Occipital lobe (tissue), 2 donors: ENCODE measurements around a stretch of chr21.

- RAMPAGE, long total RNA, result no peak
Observed at GRCh38 chr21:36155976-36156726, 473 bp upstream of the DOP1B start.

GRCh38 chr21:36359884-36360409 is 25.2 kb upstream of the CHAF1B start:
- RAMPAGE, long total RNA, result no peak

GRCh38 chr21:36428395-36429132 is 43.4 kb downstream of the CHAF1B start:
- RAMPAGE, long total RNA, result no peak

DNA sequence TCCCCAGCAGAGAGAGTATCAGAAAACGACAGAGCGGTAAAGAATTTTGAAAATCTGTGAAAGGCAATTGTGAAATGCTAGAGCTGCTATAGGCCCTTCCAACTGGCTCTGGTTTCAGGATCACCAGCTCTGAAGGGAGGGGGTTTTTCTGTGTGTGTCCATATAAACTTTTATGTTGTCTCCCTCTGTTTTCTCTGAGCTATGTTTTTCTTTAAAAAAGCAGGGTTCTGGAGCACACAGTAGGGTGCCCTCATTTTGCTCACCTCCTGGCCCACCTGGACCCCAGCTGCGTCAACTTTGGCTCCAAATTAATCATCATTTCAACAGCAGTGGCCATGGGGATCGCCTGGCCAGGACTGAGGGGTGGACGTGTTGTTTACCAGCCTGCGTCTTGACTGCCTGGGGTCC is 12.9 kb downstream of the CLDN14 start:
- RAMPAGE, long total RNA, result no peak

DNA sequence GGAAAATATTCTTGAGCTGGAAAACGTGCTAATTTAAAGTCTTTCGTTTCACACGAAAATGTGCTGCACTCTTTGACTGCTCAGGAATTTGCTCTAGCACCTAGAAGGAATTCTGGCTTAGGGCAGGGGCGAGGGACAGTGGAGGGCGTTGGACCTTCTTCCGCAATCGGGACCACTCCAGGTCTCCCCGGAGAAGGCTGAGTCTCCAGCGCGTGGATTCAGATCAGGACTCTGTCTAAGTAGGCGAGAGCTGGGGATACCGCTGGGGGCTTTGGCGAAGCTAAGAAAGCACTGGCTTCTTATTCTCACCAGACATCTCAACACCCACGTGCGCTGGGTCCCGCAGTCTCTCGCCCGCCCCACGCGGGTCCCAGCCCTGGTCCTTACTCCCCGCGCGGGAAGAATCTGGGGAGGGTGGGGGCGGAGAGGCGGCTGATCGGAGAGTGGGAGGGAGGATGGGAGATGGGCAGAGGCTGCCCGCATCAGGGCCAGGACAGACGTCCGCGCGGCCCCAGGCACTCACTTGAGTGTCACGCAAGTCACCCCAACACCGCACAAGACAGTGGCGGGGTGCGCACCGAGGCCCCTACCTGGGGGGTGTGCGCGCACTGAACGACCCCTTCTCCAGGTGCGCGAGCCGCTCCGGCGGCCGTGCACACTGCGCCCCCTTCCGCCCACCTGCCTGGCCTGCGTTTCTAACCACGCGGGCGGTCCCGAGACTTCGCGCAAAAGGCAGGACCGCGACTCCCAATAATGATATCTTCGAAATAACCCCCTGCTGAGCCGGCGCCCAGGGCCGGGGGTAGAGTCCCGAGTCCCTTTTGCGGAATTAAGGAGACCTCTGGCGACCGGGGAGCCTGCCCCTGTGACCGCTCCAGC is 6.1 kb upstream of the SIM2 start:
- RAMPAGE, long total RNA, result no peak

- RAMPAGE, long total RNA, result no peak
Observed at GRCh38 chr21:36835305-36835824, 131.1 kb downstream of the HLCS start.

- RAMPAGE, long total RNA, result no peak
Observed at GRCh38 chr21:37009768-37010477, 3.4 kb downstream of the RIPPLY3 start.

DNA sequence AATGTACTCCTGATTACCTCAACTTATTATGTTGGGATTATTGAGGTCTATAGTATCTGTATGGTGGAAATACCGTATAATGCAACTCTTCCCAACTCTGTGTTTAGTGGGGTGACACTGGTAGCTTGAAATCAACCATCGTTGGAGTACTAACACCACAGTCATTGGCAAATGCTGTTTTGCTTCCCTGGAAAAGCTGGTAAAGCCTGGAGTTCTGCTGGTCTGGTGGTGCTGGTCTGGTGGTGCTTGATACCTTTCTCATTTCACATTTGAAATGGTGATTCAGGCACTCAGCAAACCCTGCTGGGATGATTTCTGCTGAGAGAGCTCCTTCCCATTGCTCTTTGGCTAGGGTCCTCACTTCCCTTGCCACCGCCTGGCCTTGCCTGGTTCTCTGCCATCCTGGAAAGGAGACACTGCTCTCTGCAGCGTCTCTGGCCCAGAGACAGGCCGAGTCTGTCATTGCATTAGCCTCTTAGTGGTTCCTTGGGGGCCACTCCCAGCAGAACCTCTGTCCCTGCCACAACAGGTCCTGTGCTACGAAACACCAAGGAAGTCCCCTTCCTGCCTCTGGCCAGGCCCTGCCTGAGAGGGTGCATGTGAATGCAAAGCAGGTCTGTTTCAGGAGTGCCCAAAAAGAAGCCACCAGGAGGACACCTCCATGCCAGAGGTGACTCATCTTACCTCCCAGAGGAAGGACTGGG is 59.9 kb downstream of the VPS26C start:
- RAMPAGE, long total RNA, result no peak

- RAMPAGE, long total RNA, result no peak
Observed at GRCh38 chr21:37207826-37208642, 59.1 kb downstream of the VPS26C start.

- RAMPAGE, long total RNA, result no peak
Observed at GRCh38 chr21:37243293-37243545, 23.9 kb downstream of the VPS26C start.

DNA sequence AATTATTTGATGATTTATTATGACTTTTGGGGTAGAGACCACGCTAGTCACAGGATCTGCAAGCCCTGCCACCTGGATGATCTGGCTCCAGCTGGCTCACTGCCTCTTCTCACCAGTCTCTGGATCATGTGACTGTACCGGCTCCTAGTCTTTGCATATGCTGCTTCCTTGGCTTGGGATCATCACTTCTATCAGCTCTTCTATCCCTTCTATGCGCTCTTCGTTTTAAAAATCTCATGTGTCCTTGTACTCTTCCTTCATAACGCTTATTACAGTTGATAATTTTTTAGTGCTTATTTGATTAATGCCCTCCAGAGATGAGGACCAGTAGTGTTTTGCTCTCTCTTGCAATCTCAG is 14.2 kb downstream of the DYRK1A start:
- RAMPAGE, long total RNA, result no peak

GRCh38 chr21:37444839-37445713 is 78.5 kb downstream of the DYRK1A start:
- RAMPAGE, long total RNA, result no peak

- RAMPAGE, long total RNA, result no peak
Observed at GRCh38 chr21:37458525-37459441, 92.2 kb downstream of the DYRK1A start.

DNA sequence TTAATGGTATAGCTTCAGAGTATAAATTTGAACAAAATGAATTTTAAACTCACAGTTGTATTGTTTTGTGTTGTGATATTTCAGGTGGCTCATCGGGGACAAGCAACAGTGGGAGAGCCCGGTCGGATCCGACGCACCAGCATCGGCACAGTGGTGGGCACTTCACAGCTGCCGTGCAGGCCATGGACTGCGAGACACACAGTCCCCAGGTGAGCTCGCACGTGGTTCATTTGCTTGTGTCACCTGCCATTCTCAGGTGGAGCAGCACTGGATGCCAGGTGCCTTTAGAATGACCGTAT is 139.4 kb downstream of the DYRK1A start:
- RAMPAGE, long total RNA, result no peak

GRCh38 chr21:37644657-37645032 is 271.6 kb downstream of the KCNJ6 start:
- RAMPAGE, long total RNA, result no peak

- RAMPAGE, long total RNA, result no peak
Observed at GRCh38 chr21:38244885-38245303, 11.9 kb upstream of the KCNJ15 start.

DNA sequence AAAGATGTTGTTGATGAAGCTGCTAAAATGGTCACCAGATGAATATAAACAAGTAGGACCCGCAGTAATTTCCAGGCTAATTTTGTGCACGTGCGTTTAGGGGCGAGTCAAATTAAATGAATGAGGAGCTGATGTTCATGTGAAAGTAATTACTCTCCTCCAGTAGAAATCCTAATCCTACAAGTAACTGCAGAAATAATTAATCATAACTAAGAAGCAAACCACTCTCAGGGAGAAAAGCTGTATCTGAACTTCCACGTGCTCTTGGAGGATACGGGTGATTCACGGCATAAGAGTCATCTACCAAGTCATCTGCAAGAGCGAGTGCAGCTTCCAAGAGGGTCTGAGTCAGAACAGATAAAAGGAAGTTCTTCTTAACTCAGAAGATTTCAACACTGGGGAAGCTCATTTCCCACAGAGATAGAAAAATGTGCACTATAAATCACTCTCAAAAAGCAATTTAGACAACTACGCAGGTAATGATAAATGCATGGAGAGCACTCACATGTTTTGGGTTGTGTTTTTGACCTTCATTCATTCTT is 20.6 kb downstream of the KCNJ15 start:
- RAMPAGE, long total RNA, result no peak

- RAMPAGE, long total RNA, result no peak
Observed at GRCh38 chr21:38299894-38300688, 43.3 kb downstream of the KCNJ15 start.

- RAMPAGE, long total RNA, result no peak
Observed at GRCh38 chr21:38414015-38414367, 84.3 kb downstream of the ERG start.

DNA sequence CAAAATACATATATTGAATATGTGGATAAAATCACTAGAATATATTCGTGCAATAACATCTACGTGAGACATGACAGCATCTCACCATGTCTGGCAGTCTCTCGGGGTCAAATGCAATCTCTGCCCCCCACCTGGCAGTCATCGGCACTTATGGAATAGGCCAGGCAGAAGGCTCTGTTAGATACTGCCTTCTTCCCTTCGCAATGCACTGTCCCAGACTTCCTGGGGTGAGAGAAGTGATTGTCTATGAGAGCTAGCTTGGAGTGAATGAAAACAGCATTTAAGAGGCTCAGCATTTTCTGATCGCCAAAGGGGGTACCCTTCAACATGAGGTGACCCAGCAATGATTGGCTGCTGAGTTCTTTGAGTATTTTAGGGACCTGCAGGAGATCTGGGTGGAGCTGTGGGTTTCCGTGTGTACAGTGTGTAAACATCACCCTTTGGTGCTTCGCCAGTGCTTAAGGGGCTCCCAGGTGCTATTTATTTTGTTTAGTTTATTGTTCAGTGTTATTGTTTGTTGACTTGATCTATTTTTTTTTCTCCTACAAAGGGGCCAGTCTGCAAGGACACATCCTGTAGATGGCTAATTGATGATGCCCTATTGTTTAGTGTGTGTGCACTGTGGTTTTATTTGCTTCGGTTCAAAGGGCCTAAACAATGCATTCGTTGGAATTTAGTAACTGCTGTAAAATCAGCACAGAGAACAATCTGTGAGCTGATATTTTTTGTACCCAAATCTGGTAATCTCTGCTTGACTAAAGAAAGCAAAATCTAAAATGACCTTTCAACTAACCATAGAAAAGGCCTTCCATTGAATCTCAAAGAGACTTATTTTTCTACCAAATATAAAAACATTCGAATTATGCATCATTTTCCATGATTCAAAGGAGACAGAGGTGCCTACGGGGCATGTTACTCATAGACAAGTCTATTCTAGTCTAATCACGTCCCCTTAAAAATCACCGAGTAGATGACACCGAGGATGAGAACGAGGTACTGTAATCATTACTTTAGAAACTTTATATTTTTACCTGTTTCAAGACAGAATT is 10.0 kb downstream of the ERG start:
- RAMPAGE, long total RNA, result no peak